ENCODE measurements around a stretch of chr3.

DNA sequence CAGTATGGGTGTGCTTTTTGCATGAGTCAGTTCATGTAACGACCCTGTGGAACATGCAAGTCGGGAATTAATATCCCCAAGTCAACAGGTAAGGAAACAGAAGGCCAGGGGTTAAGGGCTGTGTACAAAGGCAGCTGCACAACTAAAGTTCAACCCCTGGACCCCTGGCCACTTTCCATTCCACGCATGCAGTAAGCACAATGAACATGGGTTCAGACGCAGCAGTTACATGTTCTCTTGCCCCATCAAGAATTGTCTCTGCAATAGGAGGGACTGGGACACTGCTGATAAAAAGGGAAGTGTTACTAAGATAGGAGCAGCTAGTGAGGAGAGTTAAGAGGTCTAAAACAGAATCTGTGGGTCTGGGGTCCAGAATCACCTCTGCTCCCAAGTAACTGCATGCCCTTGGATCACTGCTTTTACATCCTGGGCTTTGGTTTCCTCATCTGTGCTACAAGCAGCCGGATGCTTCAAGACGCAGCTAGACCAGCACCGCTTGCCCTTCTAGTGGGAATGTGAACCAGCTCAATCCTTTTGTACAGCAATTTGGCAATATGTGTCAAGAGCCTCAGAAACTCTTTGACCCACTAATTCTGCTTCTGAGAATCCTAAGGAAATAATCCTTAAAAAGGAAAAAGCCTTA lies 49.0 kb downstream of the ADCY5 start:
- PRO-cap: unidirectional peak, minus-strand start at position 506 of the sequence
- RAMPAGE, long total RNA: no peak

DNA sequence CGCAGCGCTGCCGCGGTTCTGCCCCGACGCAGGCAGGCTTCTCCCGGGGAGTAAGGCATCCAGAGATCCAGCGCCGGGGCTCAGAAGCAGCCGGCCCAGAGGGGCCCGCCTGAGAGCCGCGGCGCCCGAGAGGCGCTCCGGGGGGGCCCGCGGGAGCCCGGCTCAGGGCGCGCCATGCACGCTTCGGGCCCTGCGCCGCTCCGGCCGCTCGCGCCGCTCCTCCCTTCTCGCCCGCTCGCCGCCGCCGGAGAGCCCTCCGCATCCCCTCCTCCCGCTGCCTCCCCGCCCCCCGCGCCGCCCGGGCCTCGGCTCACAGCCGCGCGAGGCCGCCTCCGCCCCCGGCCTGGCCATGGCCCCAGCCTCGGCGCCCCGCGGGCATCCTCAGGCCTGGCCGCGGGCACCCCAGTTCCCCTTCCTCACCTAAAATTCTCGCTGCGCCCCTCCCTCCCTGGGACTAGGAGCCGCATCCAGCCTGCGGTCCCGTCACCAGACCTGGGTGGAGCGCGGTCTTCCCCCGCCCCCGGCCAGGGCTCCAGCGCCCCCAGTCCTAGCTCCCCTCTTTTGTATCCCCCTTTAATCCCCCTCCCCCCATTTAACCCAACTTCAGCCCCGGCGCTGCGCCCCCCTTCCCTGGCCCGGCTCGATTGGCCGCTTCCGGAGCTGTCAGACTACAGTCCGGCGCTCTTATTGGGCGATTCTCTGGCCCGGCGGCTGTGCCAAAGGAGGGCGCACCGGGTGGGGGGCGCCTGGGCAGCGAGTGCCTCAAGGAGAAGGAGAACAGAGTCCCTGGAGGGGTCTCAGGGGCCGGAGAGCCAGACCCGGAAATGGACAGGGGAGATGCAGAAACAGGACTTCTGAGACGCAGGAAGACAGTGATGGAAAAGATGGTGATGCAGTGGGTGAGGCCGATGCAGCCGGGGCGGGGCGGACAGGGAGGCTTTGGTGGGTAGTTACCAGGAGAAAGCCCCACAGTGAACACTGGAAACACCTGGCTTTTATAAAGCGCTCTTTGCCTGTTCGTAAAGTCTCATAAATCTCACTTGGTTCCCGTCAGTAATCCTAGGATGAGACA lies 972 bp upstream of the ADCY5 start:
- PRO-cap: bidirectional peak, plus-strand start at position 62 of the sequence, minus-strand start at position 111 of the sequence; bidirectional peak, plus-strand start at position 215 of the sequence, minus-strand start at position 229 of the sequence; bidirectional peak, plus-strand start at position 745 of the sequence, minus-strand start at position 646 of the sequence
- RAMPAGE, long total RNA: no peak

DNA sequence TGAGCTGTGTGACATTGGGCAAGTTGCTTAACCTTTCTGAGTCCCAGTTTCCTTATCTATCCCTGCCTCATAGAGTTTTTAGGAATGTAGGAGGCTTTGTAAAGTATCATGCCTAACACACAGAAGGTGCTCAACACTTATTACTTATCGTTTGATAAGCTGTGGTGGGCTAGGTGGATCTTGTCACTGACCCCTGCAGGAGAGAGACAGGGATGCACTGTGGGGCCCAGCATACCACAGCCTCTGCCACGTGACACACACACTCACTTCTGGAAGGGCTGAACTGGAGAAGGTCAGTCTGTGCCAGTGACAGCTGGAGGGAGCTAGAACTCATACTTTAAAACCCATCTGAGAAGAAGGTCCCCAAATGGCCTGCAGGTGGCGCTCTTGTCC lies 57.4 kb upstream of the HACD2 start:
- PRO-cap: no peak
- RAMPAGE, long total RNA: no peak

- PRO-cap: no peak
- RAMPAGE, long total RNA: no peak
Measured at GRCh38 chr3:123692653-123692955, 107.8 kb upstream of the HACD2 start.

GRCh38 chr3:123750621-123751406 lies 133.3 kb downstream of the MYLK start:
- PRO-cap: no peak
- RAMPAGE, long total RNA: no peak

DNA sequence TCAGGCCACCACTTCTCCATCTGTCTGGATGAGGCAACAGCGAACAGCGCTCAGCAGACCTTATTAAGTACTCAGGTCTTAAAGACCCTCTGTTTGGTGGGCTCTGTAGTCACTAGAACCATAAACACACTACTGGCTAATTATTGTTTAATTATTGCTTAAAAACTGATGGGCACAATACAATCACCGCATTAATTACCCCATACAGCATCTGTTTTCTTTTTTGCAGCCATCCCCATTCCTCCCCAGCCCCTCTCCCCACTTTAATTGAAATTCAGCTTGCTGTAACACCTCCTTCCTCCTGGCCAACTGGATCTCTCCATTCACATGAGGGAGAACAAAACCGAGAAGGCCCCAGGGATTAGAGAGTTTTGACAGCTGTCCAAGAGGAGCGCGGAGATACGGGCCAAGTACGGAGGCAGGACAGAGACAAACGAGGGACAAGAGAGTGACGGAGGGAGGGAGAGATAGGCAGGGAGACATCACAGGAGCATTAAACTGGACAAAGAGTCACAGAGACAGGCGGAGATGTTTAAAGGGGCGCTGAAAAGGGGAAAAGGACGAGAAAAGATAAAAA lies 1.1 kb upstream of the KALRN start:
- PRO-cap: unidirectional peak, plus-strand start at position 443 of the sequence
- RAMPAGE, long total RNA: start-site peak on the plus strand centred at position 426 of the sequence, 7 bp wide, 12 reads

- PRO-cap: no peak
- RAMPAGE, long total RNA: no peak
Measured at GRCh38 chr3:124092721-124093288, 59.6 kb downstream of the KALRN start.

- PRO-cap: no peak
- RAMPAGE, long total RNA: no peak
Measured at GRCh38 chr3:124234757-124235277, 201.6 kb downstream of the KALRN start.

DNA sequence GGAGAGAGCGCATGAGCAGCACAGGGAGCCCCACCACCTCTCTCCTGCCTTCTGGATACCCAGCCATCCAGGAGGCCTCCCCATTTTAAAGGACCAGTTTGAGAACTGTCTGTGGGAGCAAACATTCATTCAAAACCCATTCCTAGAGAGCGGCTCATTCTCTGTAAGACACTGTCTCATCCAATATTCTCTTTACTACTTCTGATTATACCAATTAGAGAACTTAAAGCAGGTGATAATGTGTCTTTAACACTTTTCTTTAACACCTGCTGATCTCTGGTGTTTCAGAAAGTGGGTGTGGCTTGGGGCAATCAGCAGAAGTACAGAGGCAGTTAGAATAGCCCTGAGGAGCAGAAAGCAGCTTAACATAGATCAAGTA lies 219.6 kb downstream of the KALRN start:
- PRO-cap: no peak
- RAMPAGE, long total RNA: no peak

- PRO-cap: no peak
- RAMPAGE, long total RNA: no peak
Measured at GRCh38 chr3:124268902-124269390, 235.8 kb downstream of the KALRN start.

DNA sequence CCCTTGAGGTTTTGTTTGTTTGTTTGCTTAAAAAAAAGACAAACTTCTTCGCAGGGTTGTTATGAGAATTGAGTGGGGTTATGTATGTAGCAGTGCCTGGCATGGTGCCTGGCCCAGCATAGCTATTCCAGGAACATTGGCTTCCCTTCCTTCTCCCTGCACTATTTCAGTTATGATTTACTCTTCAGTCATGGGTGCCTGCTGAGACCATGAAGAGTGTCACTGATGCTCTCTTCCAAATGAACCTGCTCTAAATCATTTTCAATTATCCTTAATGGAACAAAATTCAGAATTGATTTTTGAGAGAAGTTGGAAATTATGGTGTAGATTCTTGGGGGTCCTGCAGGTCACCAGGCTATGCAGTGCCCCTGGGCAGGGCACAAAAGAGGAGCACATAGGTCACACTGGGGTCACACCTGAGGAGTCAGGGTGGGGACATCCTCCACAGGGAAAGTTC lies 242.3 kb downstream of the KALRN start:
- PRO-cap: no peak
- RAMPAGE, long total RNA: no peak

GRCh38 chr3:124364594-124364987 lies 331.4 kb downstream of the KALRN start:
- PRO-cap: no peak
- RAMPAGE, long total RNA: no peak

DNA sequence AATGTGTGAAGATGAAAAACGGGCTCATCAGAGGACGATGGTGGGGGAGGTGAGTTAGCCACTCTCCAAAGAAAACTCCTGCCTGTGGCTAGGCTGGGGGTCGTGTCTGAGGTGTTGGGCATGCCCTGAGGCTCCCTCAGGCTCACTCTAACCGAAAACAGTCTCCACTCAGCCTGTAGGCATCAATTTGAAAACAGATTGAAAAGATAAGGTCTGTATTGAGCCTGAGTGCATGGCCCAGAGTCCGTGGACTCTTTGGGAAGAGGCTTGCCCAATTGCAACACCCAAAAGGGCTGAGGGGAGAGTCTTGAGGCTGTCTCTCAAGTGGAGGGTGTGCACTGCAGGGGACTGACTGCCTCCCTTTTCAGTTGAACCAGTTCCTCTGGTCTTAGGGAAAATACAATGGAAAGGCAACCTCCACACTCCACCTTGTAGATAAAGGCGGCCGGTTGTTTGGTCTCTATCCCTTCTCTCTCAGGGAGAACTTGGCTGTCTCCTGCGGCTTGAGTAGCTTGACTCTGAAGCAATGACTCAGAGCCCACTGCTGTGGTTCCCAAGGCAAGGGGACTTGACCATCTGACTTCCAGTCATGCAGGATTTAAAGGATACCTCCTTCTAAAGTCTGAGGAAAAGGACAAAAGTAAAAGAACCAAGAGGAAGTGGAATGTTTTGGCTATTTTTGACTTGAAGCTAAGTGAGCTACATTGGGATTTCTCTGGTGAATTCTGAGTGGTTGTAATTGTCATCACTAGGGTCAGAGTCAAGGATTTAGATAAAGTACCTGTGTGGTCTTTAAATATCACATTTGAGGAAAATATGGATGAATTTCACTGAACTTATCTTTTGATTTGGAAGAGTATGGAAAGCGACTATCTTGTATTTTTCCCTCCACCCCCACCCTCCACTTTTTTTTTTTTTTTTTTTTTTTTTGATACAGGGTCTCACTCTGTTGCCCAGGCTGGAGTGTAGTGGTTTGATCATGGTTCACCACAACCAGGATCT lies 143.2 kb upstream of the UMPS start:
- PRO-cap: no peak
- RAMPAGE, long total RNA: no peak

- PRO-cap: no peak
- RAMPAGE, long total RNA: start-site peak on the minus strand at chr3:124800669-124800762, 6 reads
Measured at GRCh38 chr3:124800472-124800985, 70.3 kb downstream of the UMPS start.

- PRO-cap: bidirectional peak, plus-strand start at chr3:124829745, minus-strand start at chr3:124829637
- RAMPAGE, long total RNA: no peak
Measured at GRCh38 chr3:124829362-124830177, 57.6 kb downstream of the ITGB5 start.

GRCh38 chr3:124851103-124851554 lies 36.0 kb downstream of the ITGB5 start:
- PRO-cap: no peak
- RAMPAGE, long total RNA: no peak

- PRO-cap: no peak
- RAMPAGE, long total RNA: no peak
Measured at GRCh38 chr3:124951699-124952271, 17.2 kb upstream of the MUC13 start.

DNA sequence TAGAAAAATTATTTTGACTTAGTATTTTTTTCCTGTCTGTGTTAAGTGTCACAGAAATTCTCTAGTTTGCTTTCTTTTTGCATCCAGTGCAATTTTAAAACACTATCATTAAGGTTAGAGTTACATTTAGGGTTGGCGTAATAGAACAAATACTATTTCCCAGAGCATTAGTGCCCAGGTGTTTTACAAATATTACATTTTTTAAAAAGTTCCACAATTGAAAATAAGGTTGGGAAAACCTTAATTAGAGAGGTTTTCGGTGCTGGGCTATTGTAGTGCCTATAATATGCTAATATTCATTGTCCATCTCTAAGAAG lies 68.9 kb upstream of the HEG1 start:
- PRO-cap: no peak
- RAMPAGE, long total RNA: no peak

- PRO-cap: no peak
- RAMPAGE, long total RNA: start-site peak on the minus strand at chr3:125245039-125245239, 9 reads
Measured at GRCh38 chr3:125244955-125245497, 32.5 kb upstream of the SLC12A8 start.

DNA sequence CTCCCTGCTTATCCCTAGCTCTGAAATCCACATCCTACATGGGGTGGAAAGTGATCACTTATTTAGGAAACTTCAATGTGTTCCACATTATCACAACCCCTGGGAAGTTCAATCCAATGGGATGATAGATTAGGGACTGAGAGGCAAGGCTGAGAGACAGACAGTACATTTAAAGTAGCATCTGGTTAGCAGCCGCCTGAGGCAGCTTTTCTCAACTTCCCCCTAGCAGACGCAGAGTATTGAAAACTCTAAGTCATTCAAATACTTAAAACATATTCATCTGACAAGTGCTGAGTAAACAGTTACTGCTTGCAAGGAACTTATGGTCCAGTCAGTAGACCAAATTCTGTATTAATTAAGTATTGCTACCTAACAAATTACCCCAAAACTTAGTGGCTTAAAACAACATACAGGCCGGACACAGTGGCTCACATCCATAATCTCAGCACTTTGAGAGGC lies 29.4 kb upstream of the ZNF148 start:
- PRO-cap: no peak
- RAMPAGE, long total RNA: no peak

Data from vagina (tissue), 1 donor.